HL-60 (cell line): ENCODE measurements around the gene NUTM2A.

DNA sequence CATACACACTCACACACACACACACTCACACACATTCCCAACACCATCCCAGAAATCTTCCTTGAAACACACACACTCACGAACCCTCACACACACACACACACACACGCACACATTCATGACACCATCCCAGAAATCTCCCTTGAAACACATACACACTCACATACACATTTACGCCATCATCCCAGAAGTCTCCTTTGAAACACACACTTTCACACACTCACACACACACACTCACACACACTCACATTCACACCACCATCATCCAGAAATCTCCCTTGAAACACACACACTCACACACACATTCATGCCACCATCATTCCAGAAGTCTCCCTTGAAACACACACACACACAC, 332 bp upstream of the OPN4 start:
- RRBS: no CpG with 5 or more reads among the region's 3 CpGs

- RRBS: no CpG with 5 or more reads among the region's 13 CpGs
Observed at GRCh38 chr10:86657375-86657770, 3.0 kb downstream of the OPN4 start.

DNA sequence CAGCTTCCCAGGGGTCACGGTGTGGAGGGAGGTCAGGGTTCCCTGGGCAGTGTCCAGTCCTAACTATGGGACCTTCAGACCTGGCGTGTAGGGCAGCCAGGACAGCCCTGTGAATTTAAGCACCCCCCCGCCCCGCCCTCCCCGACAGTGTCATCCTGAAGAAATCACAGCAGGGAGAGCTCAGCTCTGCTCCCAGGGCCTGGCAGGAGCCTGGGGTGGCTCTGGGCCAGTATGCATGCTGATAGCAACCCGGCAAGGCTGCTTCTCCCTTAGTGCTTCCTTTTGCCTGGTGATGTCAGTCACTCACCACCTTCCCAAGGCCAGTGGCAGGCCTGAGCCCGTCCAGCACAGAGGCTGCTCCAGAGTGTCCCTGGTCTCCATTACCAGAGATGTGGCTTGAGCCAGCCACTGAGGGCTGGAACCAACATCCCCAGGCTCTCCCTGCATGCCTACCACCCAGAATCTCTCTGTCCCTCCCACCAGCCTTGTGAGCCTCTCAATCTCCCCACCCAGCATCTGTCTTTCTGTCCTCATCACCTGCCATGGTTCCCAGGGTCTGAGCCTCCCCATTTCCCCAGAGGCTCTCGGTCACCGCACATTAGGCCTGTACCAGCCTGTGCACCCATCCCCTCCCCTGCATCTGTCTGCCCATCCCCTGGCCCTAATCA, 6.6 kb upstream of the LDB3 start:
- RRBS: no CpG with 5 or more reads among the region's 9 CpGs

- RRBS: no CpG with 5 or more reads among the region's 15 CpGs
Observed at GRCh38 chr10:86664538-86665631, 3.4 kb upstream of the LDB3 start.

DNA sequence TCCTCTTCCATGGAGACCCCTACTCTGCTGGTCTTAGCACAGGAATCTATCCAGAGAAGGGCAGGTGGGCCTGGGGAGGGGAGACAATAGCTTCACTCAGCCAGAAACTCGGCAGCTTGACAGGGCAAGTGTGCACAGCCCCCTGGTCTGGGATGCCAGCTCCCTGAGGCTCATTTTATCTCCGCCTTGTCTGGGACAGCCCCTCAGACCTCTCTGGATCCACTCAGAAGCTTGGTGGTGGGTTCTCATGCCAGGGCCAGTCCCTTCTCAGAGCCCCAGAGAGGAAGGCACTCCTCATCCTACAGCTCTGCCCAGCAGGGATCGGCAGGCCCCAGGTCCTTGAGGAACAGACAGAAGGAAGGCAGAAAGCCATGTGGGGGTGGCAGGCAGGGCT, 40.3 kb downstream of the LDB3 start:
- RRBS: no CpG with 5 or more reads among the region's 3 CpGs

- RRBS: no CpG with 5 or more reads among the region's 8 CpGs
Observed at GRCh38 chr10:86735251-86736102, 20.9 kb upstream of the BMPR1A start.

GRCh38 chr10:86851274-86852113, 95.1 kb downstream of the BMPR1A start:
- RRBS: no CpG with 5 or more reads among the region's 10 CpGs

- RRBS: no CpG with 5 or more reads among the region's 8 CpGs
Observed at GRCh38 chr10:86868301-86868710, 89.1 kb downstream of the MMRN2 start.

GRCh38 chr10:86942247-86943024, 15.0 kb downstream of the MMRN2 start:
- RRBS: 83% methylated on average over 4 of the region's 67 CpGs

- RRBS: no CpG with 5 or more reads among the region's 20 CpGs
Observed at GRCh38 chr10:86965872-86967076, 2.0 kb upstream of the ADIRF start.

DNA sequence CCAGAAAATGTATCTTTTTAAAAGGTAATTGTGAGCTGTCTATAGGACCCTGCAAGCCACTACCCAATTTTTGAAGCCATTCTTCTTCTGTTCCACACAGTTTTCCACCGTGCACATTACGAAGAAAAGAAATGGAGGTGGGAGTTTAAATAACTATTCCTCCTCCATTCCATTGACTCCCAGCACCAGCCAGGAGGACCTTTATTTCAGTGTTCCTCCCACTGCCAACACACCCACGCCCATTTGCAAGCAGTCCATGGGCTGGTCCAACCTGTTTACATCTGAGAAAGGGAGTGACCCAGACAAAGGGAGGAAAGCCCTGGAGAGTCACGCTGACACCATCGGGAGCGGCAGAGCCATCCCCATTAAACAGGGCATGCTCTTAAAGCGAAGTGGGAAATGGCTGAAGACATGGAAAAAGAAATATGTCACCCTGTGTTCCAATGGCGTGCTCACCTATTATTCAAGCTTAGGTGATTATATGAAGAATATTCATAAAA, 11.8 kb upstream of the FAM25A start:
- RRBS: no CpG with 5 or more reads among the region's 8 CpGs

- RRBS: no CpG with 5 or more reads among the region's 5 CpGs
Observed at GRCh38 chr10:87059919-87060590, 34.6 kb downstream of the GLUD1 start.

DNA sequence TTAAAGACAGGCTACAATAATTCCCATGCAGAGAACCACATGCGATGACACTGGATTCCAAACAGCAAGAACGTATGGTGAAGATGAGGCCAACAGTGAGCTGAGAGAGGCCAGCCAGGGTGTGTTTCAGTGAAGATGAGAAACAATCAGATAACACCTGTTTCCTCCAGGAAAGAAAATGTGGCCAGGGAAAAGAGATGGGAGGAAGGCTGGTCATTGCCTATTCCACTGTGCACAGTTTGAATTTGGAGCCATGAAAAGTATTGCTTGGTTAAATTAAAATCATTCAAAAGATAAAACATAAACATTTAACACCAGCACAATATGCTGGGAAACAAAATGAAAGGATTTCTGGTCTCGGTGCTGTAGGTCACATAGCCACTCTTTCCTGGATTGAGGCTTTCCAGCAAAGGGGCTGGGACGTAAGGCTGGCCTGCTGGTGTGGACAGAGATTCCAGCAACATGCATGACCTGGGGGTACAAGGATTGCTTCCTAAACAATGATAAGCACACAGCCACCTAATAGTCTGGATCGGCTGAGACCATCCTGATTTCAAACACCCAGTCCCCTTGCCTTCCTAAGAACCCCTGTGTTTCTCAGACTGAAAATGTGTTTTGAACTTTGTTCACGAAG, at the start of gene NUTM2A:
Gene NUTM2A (plus strand): TSS at position 346 of the 634 bp plus-strand sequence.
- RRBS: no CpG with 5 or more reads among the region's 6 CpGs

DNA sequence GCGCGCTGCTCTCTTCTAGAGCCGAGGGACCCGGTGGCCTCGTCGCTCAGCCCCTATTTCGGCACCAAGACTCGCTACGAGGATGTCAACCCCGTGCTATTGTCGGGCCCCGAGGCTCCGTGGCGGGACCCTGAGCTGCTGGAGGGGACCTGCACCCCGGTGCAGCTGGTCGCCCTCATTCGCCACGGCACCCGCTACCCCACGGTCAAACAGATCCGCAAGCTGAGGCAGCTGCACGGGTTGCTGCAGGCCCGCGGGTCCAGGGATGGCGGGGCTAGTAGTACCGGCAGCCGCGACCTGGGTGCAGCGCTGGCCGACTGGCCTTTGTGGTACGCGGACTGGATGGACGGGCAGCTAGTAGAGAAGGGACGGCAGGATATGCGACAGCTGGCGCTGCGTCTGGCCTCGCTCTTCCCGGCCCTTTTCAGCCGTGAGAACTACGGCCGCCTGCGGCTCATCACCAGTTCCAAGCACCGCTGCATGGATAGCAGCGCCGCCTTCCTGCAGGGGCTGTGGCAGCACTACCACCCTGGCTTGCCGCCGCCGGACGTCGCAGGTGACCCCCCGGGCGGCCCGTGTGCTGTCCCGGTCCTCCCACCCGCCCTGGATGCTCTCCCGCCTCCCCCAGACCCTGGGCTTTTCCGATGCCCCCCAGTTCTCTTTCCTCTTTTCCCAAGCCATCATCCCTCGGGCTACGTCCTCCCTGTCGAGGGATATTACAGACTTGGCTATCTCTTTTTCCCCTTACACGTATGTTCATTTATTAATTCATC, 490 bp downstream of the MINPP1 start:
- RRBS: 4% methylated on average over 8 of the region's 62 CpGs

- RRBS: no CpG with 5 or more reads among the region's 4 CpGs
Observed at GRCh38 chr10:87538255-87538695, 33.6 kb downstream of the MINPP1 start.

DNA sequence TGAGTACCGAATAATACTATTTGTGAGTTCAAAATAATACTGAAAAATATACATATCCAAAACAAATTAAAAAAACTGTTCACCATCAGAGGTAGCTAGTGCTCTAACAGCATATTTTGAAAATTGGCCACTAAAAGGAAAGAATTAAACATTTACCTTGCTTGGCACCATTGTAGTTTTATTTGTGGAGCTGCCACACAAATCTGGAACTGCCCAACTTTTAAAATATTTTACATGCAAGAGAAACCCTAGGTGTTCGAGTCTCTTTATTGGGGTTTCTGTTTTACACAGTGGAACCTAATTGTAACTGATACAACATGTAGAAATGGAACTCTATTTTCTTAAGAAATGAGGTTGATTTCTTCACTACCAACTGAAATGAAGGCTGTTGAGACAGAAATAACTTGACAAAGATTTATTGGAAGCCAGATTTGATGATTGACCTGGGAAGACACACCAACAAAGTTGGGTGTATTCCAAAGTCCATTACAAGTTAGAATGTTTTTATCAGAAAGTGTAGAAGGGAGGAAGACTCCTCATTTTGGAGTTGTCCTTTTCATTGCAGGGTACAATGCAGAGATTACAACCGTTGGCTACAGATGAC, 74.0 kb upstream of the PAPSS2 start:
- RRBS: no CpG with 5 or more reads among the region's 3 CpGs

GRCh38 chr10:87656981-87657751, 2.5 kb upstream of the PAPSS2 start:
- RRBS: no CpG with 5 or more reads among the region's 8 CpGs

- RRBS: no CpG with 5 or more reads among the region's 6 CpGs
Observed at GRCh38 chr10:87713684-87714259, 54.1 kb downstream of the PAPSS2 start.

DNA sequence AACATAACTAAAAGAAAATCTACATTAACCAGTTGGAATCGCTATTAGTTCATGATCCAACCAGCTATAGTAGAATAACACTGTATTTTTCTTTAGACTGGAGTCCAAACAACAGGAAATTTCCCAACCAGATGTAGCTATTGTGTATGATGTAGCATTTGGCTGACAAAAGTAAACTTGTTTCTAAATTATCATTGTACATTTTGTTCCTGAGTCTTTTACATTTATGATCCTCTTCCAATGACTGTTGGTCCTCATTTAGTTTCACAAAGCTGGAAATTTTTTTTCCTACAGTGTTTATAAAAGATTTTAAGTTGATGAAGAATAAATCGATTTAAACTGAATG, 62.1 kb downstream of the PAPSS2 start:
- RRBS: no CpG with 5 or more reads among the region's 2 CpGs

- RRBS: no CpG with 5 or more reads among the region's 23 CpGs
Observed at GRCh38 chr10:87861317-87861927, 1.9 kb downstream of the KLLN start.